Kidney (tissue), 2 donors: ENCODE results near the gene HERPUD2.

- PRO-cap = bidirectional peak, plus-strand start at chr7:35695236, minus-strand start at chr7:35695138
- RRBS = 2% methylated on average over 31 of the region's 75 CpGs
Observed at GRCh38 chr7:35694706-35695395, at the start of gene HERPUD2. Gene HERPUD2 (minus strand): TSS chr7:35695135.

DNA sequence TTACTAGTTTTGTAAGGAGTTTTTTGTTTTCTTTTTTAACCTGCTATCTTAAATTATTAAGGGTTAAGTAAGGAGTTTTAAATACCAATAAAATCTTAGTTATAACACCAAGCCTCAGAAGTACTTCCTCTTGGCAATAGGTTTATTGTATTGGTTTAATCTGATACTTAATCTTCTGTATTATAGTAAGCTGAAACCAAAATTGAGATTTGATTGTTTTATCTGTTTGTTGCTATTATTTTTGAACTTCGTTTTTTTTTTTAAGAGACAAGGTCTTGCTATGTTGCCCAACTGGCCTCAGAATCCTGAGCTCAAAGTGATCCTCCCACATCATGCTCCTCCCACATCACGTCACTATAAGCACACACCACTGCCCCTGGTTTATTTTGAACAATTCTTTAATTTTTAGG is 83.9 kb downstream of the SEPTIN7 start:
- PRO-cap = no peak
- RRBS = no CpG with 5 or more reads among the region's 2 CpGs

GRCh38 chr7:36047943-36048307 is 105.1 kb upstream of the EEPD1 start:
- PRO-cap = no peak
- RRBS = no CpG with 5 or more reads among the region's 5 CpGs

DNA sequence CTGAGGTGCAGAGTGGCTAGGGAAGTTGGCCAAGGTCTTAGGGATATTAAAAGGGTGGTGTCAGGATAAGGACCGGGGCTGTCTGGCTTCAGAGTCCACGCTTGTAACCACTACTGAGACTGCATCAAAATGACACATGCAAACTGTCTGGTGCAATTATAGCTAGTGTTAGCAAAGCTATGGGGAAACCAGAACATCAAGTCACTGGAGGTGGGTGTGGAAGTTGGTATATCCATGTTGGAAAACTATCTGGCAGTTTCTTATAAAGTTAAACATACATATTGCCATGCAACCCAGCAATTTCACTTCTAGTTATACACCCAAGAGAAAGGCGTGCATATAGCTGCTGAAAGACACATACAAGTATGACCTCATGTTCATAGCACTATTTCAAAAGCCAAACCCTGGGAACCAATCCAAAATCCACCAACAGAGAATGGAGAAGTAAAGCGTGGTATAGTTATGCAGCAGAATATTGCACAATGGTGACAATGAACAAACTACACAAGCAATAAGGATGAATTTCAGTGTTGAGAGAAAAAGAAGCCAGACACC is 33.9 kb upstream of the EEPD1 start:
- PRO-cap = no peak
- RRBS = 44% methylated on average over 1 of the region's 4 CpGs

GRCh38 chr7:36155660-36156645 is 2.9 kb downstream of the EEPD1 start:
- PRO-cap = no peak
- RRBS = no CpG with 5 or more reads among the region's 15 CpGs

GRCh38 chr7:36205734-36206370 is 52.8 kb downstream of the EEPD1 start:
- PRO-cap = no peak
- RRBS = no CpG with 5 or more reads among the region's 7 CpGs

- PRO-cap = no peak
- RRBS = no CpG with 5 or more reads among the region's 15 CpGs
Observed at GRCh38 chr7:36272592-36273743, 94.1 kb downstream of the MATCAP2 start.

GRCh38 chr7:36494855-36495226 is 105.2 kb downstream of the ANLN start:
- PRO-cap = no peak
- RRBS = no CpG with 5 or more reads among the region's 3 CpGs

GRCh38 chr7:36534539-36535401 is 145.1 kb downstream of the ANLN start:
- PRO-cap = no peak
- RRBS = no CpG with 5 or more reads among the region's 9 CpGs

GRCh38 chr7:36864507-36864776 is 140.1 kb upstream of the AOAH start:
- PRO-cap = no peak
- RRBS = no CpG with 5 or more reads among the region's 3 CpGs

- PRO-cap = no peak
- RRBS = no CpG with 5 or more reads among the region's 5 CpGs
Observed at GRCh38 chr7:37201485-37202057, 247.1 kb downstream of the ELMO1 start.

DNA sequence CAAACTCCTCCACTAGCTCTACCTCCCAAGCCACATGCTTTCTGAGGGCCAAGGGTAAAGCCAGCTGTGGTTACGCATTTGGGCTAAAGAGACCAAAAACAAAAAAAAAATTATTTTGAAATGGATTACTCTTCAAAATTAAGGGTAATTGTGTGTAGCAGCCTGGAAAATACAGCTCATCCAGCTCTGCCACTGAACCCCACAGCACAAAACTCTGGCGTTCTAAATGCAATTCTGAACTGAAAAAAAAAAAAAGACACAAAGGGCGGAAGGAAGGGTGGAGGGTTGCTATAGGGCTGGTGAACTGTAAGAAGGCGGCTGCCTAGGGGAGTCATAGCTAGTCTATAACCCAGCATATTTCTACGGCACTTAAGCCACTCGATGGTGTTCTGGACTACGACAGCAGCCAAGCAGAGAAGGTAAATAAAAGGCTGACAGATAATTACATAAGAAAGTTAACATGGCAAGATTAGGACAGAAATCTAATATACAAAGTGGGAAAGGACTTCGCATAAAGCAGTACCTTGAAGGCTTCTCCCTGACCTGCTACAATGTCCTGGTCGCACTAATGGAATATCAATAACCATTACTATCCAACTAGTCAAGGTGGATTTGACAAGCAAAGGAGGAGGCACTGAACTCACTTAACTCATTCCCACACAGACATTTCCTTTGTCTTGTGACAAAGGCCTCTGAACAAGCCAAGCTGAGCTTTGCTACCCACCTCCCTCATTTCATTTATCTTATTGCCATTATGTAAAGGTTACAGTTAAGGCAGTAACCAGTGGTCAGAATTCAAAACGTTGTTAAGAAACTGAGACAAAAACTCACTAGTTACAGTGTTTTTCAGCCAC is 7.5 kb downstream of the ELMO1 start:
- PRO-cap = no peak
- RRBS = no CpG with 5 or more reads among the region's 10 CpGs

DNA sequence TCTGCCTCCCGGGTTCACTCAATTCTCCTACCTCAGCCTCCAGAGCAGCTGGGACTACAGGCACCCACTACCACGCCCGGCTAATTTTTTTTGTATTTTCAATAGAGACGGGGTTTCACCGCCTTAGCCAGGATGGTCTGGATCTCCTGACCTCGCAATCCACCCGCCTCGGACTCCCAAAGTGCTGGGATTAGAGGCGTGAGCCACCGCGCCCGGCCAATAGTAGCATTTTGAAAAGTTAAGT is 4.1 kb downstream of the ELMO1 start:
- PRO-cap = no peak
- RRBS = no CpG with 5 or more reads among the region's 12 CpGs

GRCh38 chr7:37446271-37446743 is 2.4 kb downstream of the ELMO1 start:
- PRO-cap = no peak
- RRBS = no CpG with 5 or more reads among the region's 3 CpGs

DNA sequence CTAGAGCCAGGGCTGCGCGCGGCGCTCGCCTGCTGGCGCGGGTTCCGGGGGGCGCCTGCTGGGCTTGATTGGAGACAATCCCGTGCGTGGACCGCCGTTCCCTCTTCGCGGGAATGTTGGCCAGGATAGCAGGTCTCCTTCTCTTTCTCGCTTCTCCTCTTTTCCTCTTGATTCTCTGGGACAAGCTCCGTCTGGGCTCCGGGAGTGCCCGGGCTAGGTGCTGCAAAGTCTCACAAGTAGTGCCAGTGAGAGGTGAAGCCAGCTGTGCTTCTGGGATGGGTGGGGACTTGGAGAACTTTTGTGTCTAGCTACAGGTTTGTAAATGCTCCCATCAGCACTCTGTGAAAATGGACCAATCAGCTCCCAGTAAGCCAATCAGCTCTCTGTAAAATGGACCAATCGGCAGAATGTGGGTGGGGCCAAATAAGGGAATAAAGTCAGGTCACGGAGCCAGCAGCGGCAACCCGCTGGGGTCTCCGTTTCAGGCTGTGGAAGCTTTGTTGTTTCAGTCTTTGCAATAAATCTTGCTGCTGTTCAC is 43.5 kb upstream of the ELMO1 start:
- PRO-cap = no peak
- RRBS = 93% methylated on average over 2 of the region's 24 CpGs

DNA sequence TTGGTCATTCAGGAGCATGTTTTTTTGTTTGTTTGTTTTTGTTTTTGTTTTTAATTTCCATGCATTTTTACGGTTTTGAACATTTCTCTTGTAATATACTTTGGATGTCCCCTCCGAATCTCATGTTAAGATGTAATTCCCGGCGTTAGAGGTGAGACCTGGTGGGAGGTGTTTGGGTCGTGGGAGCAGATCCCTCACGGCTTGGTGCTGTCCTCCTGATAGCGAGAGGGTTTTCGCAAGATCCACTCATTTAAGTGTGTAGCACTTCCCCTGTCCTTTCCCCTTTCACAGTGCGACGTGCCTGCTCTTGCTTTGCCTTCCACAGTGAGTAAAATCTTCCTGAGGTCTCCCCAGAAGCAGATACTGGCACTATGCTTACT is 6.6 kb downstream of the GPR141 start:
- PRO-cap = unidirectional peak, minus-strand start at position 287 of the sequence
- RRBS = no CpG with 5 or more reads among the region's 10 CpGs

- PRO-cap = no peak
- RRBS = no CpG with 5 or more reads among the region's 2 CpGs
Observed at GRCh38 chr7:37987603-37988288, 67.3 kb downstream of the EPDR1 start.

- PRO-cap = no peak
- RRBS = 2% methylated on average over 2 of the region's 14 CpGs
Observed at GRCh38 chr7:38178695-38179286, 746 bp downstream of the STARD3NL start.

- PRO-cap = no peak
- RRBS = no CpG with 5 or more reads among the region's 2 CpGs
Observed at GRCh38 chr7:38217800-38218047, 39.7 kb downstream of the STARD3NL start.

GRCh38 chr7:38233811-38234094 is 55.7 kb downstream of the STARD3NL start:
- PRO-cap = no peak